Adrenal gland (tissue), 7 donors: ENCODE measurements around a stretch of chr1.

DNA sequence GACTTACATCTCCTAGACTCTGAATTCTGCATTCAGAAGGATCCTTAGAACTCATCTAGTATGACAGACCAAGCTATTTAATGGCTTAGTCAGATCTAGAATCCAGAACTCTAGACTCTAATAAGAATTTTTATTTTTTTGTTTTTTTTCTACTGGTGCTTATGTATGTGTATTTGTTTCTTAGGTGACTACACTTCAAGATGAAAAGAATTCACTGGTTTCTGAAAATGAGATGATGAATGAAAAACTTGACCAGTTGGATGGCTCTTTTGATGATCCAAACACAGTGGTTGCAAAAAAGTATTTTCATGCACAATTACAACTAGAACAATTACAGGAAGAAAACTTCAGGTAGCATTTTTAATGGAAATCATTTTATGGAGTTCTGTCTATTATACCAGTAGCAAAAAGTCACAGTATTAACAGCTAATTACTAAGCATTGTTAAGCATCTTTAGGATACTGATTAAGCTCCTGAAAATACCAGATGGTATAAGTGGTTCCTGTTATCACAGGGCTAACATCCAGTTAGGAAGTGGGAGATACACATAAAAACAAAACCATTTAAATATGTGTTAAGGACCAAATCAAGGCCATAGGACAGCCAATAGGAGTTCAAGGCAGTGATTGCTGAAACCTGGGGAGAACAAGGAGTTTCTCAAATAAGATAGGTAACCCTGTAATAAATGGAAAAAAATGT is 28.6 kb downstream of the HOOK1 start:
- PRO-cap, 3 experiments: no peak in any of the 3 experiments
- RAMPAGE, long total RNA, 4 experiments: no peak in any of the 4 experiments

- PRO-cap, 3 experiments: no peak in any of the 3 experiments
- RAMPAGE, long total RNA, 4 experiments: no peak in any of the 4 experiments
- RRBS: no CpG with 5 or more reads among the region's 7 CpGs
Observed at GRCh38 chr1:59967096-59967725, 40.6 kb upstream of the CYP2J2 start.

GRCh38 chr1:60274337-60274689 is 200.7 kb upstream of the C1orf87 start:
- PRO-cap, 3 experiments: no peak in any of the 3 experiments
- RAMPAGE, long total RNA, 4 experiments: no peak in any of the 4 experiments
- RRBS: no CpG with 5 or more reads among the region's 3 CpGs

GRCh38 chr1:61054720-61055396 is 27.5 kb upstream of the NFIA start:
- PRO-cap, 3 experiments: no peak in any of the 3 experiments
- RAMPAGE, long total RNA, 4 experiments: no peak in any of the 4 experiments
- RRBS: 82% methylated on average over 4 of the region's 7 CpGs

DNA sequence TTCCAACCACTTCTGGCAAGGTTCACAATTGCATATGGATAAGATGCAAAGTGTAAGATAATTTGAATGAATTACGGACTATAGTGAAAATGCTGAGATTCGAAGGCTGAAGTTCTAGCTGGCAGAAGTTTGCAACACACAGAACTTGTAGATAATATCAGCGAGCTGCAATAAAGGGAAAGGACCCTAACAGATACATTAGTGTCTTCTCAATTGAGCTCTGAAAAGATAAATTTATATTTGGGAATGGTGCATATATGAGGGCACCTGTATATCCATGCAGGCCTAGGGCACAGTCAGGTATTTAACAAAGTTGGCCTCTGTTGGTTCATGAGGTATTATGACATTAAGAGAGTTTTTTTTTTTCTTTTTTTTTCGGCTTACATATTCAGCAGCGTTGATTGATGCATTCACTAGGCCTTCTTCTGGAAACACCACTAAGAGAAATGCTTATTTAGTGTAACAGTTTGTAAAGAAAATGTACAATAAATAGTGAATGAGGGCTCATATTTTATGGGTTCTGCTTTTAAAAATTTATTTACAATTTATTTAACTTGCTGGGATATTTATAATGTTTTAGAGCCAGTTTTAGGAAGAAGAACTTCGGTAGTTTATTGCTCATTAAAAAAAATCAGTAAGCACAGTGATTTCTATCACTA is 2.3 kb downstream of the NFIA start:
- PRO-cap, 3 experiments: no peak in any of the 3 experiments
- RAMPAGE, long total RNA, 4 experiments: no peak in any of the 4 experiments
- RRBS: no CpG with 5 or more reads among the region's 6 CpGs

DNA sequence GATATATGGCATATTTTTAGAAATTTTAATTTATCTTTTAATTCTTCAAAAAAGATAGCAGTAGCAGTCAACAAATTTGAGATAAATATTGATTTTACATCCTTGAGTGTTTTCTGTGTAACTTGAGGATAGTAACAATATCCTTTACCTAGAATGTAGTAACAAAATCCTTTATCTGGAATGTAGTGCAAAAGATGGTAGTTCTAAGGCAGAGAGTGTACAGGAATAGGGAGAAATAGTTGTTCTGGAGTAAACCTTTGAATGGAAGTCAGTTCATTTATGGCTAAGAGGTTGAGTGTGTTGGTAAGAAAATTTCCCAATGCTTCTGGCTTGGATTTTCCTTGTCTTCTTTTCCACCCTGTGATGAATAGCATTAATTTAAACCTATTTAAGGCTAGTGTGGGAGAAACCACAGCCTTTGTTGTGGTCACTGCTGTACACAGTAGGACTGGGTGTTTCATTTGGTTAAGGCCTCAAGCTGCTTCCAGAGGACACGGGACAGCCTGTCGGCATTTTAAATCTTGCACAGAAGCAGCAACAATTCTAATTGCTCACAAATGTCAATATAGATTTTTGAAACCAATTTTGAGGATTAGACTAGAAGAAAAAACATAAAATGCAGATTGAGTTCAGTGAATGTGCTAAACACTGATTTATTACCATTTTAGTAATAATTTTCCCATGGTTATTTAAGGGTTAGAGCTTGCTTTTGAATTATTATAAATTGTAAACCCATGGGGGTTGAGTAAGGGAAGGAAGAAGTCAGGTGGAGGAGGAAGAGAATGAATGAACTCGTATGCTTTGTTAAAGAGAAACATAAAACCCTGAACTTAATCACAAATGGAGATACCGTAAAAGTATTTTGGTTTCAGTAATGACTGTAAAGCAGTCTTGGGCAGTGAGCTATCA is 11.4 kb downstream of the NFIA start:
- PRO-cap, 3 experiments: no peak in any of the 3 experiments
- RAMPAGE, long total RNA, 4 experiments: no peak in any of the 4 experiments
- RRBS: no CpG with 5 or more reads among the region's 4 CpGs

DNA sequence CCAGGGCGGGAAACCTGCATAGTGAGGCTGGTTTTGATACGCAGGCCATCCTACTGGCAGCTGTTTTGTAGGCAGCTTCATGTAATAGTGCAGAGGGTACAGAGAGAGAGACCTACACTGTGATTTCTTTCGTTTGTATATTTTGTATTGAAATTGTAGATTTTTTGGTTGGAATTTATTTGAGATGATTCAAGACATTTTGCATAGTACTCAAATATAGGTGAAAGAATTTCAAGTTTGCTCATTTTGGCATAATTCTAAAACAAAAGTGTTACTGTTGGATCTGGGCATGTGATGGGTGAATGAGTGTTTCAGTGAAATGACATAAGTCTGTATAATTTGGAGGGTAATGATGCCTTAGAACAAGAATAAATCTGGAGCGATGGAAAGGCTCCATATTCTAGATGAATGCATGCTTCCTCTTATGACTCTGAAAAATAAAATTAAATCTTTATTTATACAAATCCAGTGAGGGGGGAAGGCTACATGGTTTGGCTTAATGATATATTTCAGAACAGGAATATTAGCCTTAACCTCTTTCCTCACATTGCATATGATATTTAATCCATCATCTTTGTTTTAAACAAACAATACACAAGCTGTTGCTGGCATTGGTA is 41.0 kb downstream of the NFIA start:
- PRO-cap, 3 experiments: no peak in any of the 3 experiments
- RAMPAGE, long total RNA, 4 experiments: start-site peak on the plus strand in 1 of 4 experiments, centred at position 547 of the sequence, 5 reads per replicate
- RRBS: no CpG with 5 or more reads among the region's 4 CpGs

DNA sequence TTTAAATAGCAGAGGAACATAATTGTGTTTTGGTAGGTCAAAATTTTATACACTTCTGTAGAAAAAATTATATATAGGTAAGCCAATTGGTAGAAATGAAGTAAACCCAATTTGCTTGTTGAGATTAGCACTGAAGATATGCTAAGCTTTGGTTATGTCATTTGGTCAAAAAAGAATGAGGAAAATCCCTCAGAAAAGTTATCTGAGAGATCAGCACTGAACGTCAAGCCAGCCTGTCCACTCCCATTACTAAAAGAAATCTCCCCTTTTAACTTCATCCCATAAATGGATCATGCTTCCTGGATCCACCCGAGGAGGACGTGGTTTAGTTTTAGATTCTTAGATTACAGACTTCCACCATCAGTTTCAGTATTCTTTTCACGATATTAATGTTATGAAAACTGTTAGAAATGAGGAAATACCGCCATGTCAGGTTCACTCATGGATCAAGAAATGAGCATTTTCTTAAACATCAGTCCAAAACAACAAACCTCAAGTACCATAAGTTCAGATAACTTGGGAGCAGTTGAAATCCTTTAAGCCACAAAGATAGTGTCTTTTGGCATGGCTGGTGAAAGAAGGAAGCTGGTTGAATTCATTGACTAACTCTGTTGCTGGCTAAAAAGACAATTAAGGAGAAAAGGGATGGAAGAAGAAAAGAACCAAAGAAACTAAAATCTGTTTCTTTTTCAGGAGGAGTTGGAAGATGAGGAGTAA is 49.8 kb downstream of the NFIA start:
- PRO-cap, 3 experiments: no peak in any of the 3 experiments
- RAMPAGE, long total RNA, 4 experiments: no peak in any of the 4 experiments
- RRBS: no CpG with 5 or more reads among the region's 5 CpGs

DNA sequence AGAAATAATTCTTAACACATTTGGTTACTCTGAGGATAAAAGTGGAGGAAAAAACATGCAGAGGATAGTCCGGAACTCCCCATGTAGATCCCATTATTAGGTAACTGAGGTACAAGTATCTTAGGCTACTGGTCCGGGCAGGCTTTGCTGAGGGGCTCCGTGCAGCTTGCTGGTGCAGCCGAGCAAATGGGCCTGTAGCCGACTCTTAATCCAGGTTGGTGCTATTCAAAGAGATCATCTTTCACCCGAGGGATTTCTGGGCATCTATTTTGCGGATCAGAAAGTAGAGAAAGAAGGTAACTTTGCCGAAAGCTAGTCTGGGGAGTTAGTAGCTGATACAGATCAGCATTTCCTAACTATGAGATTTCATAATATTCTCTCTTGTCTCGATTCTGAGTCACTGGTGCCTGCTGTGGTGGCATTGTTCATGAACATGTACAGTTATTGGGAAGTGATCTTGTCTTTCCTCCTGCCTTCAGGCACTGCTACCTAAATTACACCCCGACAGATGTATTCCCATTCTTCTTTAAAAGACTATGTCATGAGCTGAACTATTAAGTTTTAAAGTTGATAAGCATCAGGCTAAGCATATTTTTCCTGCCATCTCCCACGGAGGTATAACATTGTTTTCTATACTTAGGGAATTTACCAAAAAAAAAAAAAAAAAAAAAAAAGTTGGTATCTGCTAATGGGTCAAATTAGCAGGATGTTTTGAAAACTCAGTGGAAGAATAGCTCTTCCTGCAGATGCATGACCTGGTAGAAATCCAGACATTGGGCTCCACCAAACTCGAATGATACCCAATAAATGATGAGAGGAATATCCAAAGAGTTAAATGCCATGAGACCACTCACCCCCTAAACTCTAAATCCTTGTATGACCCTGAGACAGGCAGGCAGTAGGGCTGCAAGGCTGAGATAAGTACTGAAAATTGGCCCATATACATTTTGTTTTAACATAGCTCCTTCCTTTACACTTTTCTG is 57.2 kb downstream of the NFIA start:
- PRO-cap, 3 experiments: no peak in any of the 3 experiments
- RAMPAGE, long total RNA, 4 experiments: no peak in any of the 4 experiments
- RRBS: 95% methylated on average over 2 of the region's 12 CpGs

DNA sequence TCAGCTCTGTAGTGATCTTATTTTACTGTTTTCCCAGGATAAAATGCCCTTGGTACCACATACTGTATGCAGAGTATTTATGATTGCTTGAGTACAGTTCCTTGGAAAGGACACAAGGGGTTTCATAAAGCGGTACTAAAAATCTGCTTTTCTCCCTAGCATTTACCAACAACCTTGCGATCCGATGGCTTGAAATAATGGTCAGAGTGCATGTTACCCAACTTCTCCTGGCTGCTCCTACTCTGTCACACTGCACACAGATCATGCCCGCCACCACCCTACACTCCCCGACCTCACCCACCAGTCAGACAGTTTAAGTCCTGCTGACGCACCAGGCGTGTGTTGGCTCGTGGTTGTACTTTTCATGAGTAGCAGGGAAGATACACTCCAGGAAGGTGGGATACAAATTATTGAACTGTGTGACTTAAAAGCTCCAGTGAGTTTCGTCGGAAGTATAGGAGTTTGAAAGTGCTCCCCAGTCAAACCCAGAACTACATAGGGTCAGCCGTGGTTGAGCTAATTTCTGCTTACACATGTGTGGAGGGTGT is 131.3 kb downstream of the NFIA start:
- PRO-cap, 3 experiments: no peak in any of the 3 experiments
- RAMPAGE, long total RNA, 4 experiments: no peak in any of the 4 experiments
- RRBS: no CpG with 5 or more reads among the region's 11 CpGs

GRCh38 chr1:61241726-61242500 is 159.6 kb downstream of the NFIA start:
- PRO-cap, 3 experiments: no peak in any of the 3 experiments
- RAMPAGE, long total RNA, 4 experiments: no peak in any of the 4 experiments
- RRBS: no CpG with 5 or more reads among the region's 6 CpGs

DNA sequence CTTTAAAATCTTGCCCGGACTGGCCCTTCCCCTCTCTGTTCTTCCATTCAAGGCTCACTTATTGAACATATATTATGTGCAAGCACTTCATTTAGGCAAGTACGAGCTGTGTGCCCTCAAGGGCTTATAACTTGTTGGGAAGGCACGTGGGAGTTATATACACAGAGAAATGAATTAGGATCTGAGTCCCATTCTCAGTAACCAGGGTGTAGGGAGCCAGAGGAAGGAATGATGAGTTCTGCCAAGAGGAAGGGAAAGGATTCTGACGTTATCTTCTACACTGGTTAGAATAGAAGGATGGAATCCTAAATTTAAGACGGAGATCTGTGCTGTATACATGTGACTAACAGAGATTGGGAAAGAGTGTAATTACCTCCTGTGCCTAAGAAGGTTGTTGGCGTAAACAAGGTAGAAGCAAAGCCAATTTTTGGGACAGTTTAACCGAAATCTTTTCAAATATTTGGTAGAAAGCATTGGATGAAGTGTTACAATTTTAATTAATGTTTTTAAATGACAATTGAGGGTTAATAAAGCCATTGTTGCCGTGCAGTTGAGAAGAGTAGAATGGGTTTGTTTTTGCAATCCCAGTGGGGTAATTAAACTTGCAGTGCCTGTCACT is 177.1 kb downstream of the NFIA start:
- PRO-cap, 3 experiments: no peak in any of the 3 experiments
- RAMPAGE, long total RNA, 4 experiments: no peak in any of the 4 experiments
- RRBS: no CpG with 5 or more reads among the region's 8 CpGs

- PRO-cap, 3 experiments: no peak in any of the 3 experiments
- RAMPAGE, long total RNA, 4 experiments: no peak in any of the 4 experiments
- RRBS: no CpG with 5 or more reads among the region's 11 CpGs
Observed at GRCh38 chr1:61591245-61591641, 133.7 kb downstream of the TM2D1 start.

GRCh38 chr1:61741731-61742089 is 570 bp upstream of the PATJ start:
- PRO-cap, 3 experiments: peak in 1 of 3 experiments; most common plus-strand start chr1:61741893 (in 1)
- RAMPAGE, long total RNA, 4 experiments: no peak in any of the 4 experiments
- RRBS: no CpG with 5 or more reads among the region's 7 CpGs

- PRO-cap, 3 experiments: no peak in any of the 3 experiments
- RAMPAGE, long total RNA, 4 experiments: no peak in any of the 4 experiments
- RRBS: no CpG with 5 or more reads among the region's 7 CpGs
Observed at GRCh38 chr1:62113860-62114459, 80.7 kb upstream of the L1TD1 start.

- PRO-cap, 3 experiments: no peak in any of the 3 experiments
- RAMPAGE, long total RNA, 4 experiments: no peak in any of the 4 experiments
- RRBS: no CpG with 5 or more reads among the region's 4 CpGs
Observed at GRCh38 chr1:62443021-62443516, 6.2 kb downstream of the USP1 start.

- PRO-cap, 3 experiments: no peak in any of the 3 experiments
- RAMPAGE, long total RNA, 4 experiments: start-site peak on the minus strand in 1 of 4 experiments, at chr1:62654046-62654132 at its widest, 8 reads per replicate
- RRBS: no CpG with 5 or more reads among the region's 7 CpGs
Observed at GRCh38 chr1:62653613-62654222, 34.5 kb downstream of the DOCK7 start.

DNA sequence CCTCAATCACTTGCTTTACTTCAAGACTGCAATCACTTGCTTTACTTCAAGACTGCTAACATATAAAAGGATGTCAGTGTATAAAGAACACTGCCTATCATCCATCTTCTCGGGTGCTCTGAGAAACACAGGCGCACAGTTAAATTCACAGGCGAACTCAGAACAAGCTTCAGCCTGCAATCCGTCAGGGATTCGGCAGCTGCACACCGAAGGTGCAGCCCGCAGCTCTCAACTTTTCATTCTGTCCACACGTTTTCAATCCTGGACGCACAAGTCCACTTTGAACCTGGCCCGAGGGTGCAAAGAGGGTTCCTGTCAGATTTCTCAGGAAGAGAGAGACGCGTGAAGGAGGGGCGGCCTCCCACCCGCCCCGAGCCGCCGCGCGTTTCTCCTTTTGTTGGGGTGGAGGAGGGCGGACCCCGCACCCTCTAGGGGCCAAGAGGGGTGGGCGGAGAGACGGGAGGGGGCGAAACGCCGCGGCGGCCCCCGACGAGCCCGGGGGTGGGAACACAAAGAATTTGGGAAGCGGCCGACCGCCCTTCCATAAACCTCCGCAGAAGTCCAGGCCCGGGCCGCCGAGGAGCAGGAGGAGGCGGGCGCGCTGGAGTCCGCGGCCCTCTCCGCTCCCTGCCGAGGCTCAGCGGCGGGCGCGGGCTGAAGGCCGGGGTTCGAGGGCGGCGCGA is 674 bp downstream of the DOCK7 start:
- PRO-cap, 3 experiments: peak in 1 of 3 experiments; most common plus-strand start position 179 of the sequence (in 1); most common minus-strand start position 546 of the sequence (in 1)
- RAMPAGE, long total RNA, 4 experiments: no peak in any of the 4 experiments
- RRBS: 1% methylated on average over 21 of the region's 54 CpGs

GRCh38 chr1:63319593-63320118 is 2.7 kb upstream of the FOXD3 start:
- PRO-cap, 3 experiments: no peak in any of the 3 experiments
- RAMPAGE, long total RNA, 4 experiments: no peak in any of the 4 experiments
- RRBS: 6% methylated on average over 29 of the region's 49 CpGs

- PRO-cap, 3 experiments: no peak in any of the 3 experiments
- RAMPAGE, long total RNA, 4 experiments: no peak in any of the 4 experiments
- RRBS: 9% methylated on average over 49 of the region's 104 CpGs
Observed at GRCh38 chr1:63323116-63323961, 972 bp downstream of the FOXD3 start.